ENCODE measurements around a stretch of chr12.

- RRBS, result 97% methylated on average over 4 of the region's 22 CpGs
These were observed 121.1 kb downstream of the SCARB1 start for GRCh38 chr12:124742498-124743122.

DNA sequence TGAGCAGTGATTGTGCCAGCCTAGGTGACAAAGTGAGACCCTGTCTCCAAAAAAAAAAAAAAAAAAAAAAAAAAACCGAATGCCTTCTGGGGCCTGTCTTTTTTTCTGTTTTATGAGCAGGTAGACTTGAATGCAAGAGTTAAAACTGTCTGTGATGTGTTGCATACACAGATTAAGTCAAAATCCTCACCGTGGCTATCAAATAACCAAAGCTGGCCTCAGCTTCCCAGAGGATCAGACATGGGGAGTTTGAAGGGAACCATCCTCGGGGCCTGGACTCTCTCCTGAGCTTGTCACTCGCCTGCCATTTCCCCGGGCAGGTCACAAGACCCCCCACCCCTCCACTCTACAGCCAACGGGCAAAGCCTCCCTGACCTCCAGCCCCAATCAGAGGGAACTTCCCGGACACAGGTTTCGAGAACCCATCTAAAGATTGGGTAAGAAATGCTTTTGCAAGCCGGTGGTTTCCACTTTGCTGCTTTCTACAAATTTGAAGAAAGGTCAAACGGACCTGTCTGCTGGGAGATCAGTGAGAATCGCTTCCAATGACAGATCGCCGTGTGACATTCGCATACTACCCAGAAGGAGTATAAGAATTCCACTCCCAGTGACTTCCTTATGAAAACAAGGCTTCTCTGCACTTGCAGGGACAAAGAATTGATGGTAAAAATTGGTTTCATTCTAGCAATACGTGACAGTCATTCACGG lies 89.7 kb downstream of the SCARB1 start:
- RRBS, result 88% methylated on average over 3 of the region's 16 CpGs

- RRBS, result 97% methylated on average over 3 of the region's 18 CpGs
These were observed 32.0 kb downstream of the SCARB1 start for GRCh38 chr12:124831502-124832299.

GRCh38 chr12:124833714-124834532 lies 29.7 kb downstream of the SCARB1 start:
- RRBS, result 97% methylated on average over 2 of the region's 26 CpGs

DNA sequence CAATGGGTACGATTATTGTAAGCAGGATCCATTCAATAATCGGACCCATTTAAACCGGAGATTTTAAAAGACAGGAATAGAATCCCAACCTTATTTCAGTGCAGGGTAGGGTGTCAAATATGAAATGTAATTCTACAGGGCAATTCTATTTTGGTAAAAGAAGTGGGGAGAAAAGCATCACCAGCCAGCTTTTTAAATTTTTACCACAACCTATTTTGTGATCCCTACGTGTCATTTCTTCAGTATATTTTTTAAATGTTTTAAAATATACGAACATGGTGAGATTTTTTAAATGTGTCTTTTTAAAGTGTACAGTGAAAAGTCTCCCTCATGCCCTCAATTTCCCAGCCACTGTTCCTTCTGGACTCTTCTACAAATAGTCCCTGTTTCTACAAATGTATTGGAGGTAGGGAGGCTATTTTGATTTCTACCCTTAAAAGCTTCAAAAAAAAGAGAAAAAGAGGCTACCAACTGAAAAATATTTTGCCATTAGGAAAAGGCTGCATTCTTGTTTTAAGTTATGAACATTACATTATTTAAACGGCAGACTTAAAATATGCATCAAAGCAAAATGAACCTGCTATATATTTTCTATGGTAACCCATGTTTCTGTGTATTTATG lies 1.2 kb upstream of the UBC start:
- RRBS, result no CpG with 5 or more reads among the region's 6 CpGs

DNA sequence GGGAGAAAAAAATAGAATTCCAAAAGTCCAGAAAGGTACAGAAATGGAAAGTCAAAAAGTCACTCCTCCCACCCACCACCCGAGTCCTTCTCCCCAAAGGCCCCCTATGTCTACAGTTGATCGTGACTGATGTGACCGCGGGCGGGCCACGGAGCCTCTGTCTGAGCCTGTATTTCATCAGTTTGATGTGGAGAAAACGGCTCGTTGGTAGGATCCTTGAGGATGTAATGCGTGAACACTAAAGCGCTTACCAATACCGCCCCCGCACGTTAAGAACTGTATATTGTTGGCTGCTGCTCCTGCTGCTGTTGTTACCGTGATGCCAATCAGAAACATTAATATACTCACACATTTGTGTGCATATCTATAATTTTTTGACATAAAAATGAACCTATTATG lies 24.6 kb upstream of the UBC start:
- RRBS, result no CpG with 5 or more reads among the region's 14 CpGs

DNA sequence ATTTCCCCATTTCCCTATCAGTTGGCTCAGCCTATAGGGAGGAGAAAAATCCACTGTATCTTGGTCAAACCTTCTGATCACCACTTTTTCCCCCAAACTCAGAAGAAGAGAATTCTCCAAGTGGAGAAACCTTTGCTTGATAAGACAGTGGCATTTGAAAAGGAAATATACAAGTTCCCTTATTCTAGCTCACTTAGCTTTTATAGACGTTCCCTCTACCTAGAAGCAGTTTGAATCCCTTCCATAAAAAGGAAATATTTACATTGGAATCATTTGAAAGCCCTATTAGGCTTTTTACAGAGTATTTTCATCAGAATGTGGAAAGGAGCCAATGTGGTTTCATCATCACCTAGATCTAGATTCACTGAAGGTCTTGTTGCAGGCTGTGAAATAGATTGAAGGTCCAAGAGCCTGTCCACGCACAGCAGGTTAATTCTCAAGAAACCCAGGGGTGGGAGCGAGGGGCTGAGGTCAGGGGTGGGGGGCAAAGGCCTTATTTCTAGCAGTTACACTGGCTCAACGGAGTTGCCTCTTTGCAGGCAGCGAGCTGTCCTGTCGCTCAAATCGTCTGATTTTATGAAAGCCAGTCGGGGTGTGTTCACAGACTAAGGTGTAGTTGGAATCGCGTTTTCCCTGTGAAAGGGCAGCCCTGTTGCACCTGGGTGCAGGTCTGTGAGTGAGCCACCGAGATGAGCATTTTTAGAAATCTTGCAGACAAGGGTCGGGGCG lies 45.5 kb downstream of the AACS start:
- RRBS, result no CpG with 5 or more reads among the region's 13 CpGs

- RRBS, result 66% methylated on average over 7 of the region's 23 CpGs
These were observed 887 bp upstream of the TMEM132B start for GRCh38 chr12:125185211-125185787.

DNA sequence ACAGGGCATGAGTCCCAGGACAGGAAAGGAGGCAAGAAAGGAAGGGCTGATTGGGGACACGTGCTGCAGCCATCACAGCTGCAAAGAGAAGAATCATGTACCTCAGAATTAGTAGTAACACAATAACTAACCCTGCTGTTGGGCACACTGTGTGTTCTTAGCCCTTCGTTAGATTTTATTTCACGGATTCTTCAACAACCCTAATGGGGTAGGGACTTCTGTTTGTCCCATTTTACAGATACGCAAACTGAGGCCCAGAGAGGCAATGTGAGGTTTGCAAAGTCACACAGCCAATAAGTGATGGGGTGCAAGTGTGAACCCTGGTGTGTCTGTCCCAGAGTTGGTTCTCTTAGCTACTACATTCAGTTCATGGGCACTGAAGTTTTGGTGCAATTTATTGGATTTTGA lies 5.8 kb downstream of the TMEM132B start:
- RRBS, result no CpG with 5 or more reads among the region's 4 CpGs

- RRBS, result no CpG with 5 or more reads among the region's 6 CpGs
These were observed 979.8 kb downstream of the TMEM132B start for GRCh38 chr12:126165889-126166543.

- RRBS, result no CpG with 5 or more reads among the region's 2 CpGs
These were observed 1340.6 kb upstream of the TMEM132C start for GRCh38 chr12:126926309-126926770.

GRCh38 chr12:127059990-127061017 lies 1206.7 kb upstream of the TMEM132C start:
- RRBS, result 13% methylated on average over 6 of the region's 41 CpGs

GRCh38 chr12:127898571-127899005 lies 368.4 kb upstream of the TMEM132C start:
- RRBS, result no CpG with 5 or more reads among the region's 13 CpGs

DNA sequence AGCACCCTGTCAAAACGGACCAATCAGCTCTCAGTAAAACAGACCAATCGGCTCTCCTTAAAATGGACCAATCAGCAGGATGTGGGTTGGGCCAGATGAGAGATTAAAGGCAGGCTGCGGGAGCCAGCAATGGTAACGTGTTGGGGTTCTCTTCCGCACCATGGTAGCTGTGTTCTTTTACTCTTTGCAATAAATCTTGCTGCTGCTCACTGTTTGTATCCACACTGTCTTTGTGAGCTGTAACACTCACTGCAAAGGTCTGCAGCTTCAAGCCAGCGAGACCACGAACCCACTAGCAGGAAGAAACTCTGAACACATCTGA lies 282.9 kb upstream of the TMEM132C start:
- RRBS, result no CpG with 5 or more reads among the region's 7 CpGs

GRCh38 chr12:128603569-128603810 lies 220.3 kb downstream of the SLC15A4 start:
- RRBS, result no CpG with 5 or more reads among the region's 2 CpGs

DNA sequence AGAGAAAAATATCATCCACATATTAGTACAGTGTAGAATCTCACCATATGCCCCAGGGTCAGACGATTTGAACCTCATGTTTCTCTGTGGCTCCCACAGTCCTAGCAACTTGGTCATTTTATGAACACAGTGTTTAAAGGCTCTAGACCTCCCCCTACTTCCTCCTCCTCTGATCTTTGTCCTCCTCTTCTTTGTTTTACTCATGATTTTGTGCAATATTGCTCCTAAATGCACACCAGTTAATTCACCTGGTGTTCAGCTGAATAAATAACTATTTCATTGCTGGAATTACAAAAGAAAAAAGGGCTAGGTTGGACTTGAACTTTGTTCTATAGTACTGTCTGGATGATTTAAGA lies 18.3 kb downstream of the GLT1D1 start:
- RRBS, result no CpG with 5 or more reads among the region's 1 CpG

DNA sequence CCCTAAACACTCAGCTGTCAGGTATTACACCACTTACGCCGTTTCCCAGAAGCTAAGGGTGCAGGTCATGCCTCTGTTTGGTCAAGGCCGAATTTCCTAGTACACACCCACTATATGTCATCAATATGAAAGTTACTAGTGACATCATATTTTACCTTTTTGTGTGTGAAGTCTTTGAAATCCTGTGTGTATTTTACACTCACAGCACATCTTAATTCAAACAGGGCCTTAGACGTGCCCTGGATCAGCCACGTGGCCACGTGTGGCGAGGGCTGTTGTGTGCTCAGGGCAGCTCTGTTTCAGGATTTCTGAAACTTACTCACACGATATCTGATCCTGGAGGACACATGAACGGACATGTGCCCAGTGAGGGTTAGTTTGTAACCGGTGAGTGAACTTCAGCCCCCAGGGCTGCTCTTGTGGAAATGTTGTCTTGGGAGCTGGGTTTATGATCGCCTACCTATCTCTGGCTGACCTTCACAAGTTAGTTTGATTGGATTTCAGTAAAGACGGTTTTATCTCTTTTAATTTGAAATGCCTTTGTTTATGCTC lies 51.9 kb downstream of the GLT1D1 start:
- RRBS, result no CpG with 5 or more reads among the region's 12 CpGs

- RRBS, result no CpG with 5 or more reads among the region's 5 CpGs
These were observed 281.5 kb downstream of the TMEM132D start for GRCh38 chr12:129622353-129622681.

DNA sequence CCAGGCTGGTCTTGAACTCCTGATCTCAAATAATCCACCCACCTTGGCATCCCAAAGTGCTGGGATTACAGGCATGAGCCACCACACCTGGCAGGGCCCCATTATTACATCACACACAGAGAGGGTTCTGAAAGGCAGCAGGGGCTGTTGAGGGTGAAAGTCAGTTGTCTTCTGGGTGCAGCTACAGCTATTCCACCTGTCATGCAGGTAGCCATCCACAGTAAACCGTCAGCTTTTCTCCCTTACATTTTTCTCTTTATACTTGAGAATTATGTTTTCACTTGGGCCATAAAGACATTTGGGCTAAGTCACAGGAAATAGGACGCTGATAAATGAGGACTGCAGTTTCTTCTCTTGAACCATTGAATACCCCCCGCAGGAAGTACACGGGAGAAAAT lies 91.1 kb upstream of the FZD10 start:
- RRBS, result no CpG with 5 or more reads among the region's 4 CpGs

DNA sequence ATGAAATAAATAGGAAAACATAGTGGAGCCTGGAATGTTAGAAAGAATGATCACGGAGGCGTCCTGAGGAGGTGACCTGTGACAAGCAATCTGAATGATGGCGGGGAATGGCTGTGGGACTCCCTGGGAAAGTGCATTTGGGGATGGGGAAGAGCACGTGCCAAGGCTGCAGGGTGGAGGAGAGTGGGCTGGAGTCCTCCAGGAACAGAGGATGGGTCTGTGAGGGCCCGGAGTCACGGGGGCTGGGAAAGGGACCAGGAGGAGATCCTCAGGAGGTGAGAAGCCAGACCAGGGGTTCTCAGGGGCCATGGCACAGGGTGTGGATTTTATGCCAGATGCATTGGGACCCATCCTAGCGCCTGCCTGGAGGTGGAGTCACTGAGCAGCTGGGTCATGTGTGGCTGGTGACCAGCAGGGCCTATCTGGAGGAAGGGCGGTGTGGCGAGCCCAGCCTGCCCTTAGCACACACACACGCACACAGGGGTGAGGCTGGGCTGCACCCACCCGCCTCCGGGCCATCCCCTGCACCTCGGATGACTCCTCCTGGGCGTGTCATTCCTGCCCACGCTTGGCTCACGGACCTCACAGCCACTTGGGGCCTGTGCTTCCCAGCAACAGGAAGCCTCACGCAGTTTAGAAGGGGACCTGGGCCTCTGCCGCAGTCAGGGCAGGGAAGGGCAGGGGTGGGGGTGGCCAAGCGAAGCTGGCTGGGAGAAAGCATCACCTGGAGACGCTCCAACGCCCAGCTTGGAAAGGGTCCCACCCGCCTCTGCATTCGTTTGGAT lies 36.4 kb upstream of the FZD10 start:
- RRBS, result no CpG with 5 or more reads among the region's 23 CpGs

Data from HCT116 (cell line).